Epithelial cell of proximal tubule (primary cell): ENCODE data around the genes SLC16A13, SLC16A11, ZBTB4 and CYB5D1.

DNA sequence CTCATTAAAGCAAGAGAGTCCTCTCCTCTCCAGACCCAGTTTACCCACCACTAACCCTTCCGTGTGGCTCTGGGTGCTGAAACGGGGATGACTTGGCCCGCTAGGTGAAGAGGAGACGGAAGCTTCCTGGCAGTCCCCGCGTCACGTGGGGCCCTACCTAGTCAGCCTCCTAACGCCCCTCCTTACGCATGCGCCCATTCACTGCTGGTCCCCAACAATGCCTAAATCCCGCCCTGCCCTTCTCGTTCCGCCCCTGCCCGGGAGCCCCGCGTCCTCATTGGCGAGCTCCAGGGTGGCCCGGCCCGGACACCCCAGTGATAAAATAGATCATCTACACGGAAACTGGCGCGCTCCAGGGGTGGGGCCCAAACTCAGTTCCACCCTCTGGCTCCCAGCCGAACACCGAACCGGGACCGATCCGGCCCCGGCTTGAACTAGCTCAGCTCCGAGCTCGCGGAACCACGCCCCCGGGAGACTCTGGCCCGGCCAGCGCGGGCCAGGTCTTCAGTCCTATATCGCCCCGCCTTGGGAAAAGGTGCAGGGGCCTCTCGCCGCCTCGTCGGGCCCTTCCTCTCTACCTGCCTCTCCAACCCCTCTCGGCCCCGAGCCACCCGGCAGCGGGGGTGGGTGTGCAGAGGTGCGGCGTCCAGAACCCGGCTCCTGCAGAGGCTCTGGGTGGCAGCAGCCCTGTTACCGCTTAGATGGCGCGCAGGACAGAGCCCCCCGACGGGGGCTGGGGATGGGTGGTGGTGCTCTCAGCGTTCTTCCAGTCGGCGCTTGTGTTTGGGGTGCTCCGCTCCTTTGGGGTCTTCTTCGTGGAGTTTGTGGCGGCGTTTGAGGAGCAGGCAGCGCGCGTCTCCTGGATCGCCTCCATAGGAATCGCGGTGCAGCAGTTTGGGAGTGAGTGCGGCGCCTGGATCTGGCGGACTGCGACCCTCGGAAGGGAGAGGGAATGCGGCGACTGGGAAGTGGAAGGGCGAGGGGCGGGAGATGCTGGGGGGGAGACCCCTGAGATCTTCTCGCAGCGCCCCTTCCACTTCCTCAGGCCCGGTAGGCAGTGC, at the start of gene SLC16A13:
Gene SLC16A13 (plus strand): TSS at position 334 of the 1,061 bp plus-strand sequence.
- RAMPAGE, long total RNA, result no peak
- RRBS, result 2% methylated on average over 21 of the region's 79 CpGs

- RAMPAGE, long total RNA, result no peak
- RRBS, result 7% methylated on average over 31 of the region's 81 CpGs
Observed at GRCh38 chr17:7043269-7044289, at the start of gene SLC16A11. TSS of gene SLC16A11 (minus strand) at chr17:7044092.

DNA sequence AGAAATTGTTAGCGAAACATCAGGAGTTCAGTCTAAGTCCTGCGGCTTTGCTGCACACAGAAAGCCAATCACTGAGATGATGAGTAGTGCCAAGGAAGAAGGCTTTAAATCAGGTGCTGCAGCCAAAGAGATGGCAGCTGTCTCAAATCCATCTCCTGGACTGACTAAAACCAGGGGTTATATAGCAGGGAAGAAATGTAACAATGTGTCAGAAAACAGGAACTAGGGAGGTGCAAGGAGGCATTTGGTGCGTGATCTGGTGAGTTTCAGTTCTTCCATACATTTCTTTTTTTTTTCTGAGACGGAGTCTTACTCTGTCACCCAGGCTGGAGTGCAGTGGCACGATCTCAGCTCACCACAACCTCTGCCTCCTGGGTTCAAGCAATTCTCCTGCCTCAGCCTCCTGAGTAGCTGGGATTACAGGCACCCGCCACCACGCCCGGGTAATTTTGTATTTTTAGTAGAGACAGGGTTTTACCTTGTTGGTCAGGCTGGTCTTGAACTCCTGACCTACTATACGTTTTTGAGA, 6.7 kb upstream of the ASGR2 start:
- RAMPAGE, long total RNA, result no peak
- RRBS, result no CpG with 5 or more reads among the region's 9 CpGs

GRCh38 chr17:7138796-7139455, 24.3 kb upstream of the ASGR2 start:
- RAMPAGE, long total RNA, result no peak
- RRBS, result no CpG with 5 or more reads among the region's 9 CpGs

GRCh38 chr17:7222496-7223572, 3.1 kb downstream of the ACADVL start:
- RAMPAGE, long total RNA, result no peak
- RRBS, result no CpG with 5 or more reads among the region's 17 CpGs

- RAMPAGE, long total RNA, result start-site peak on the minus strand at chr17:7241789-7241819, 402 and 86 reads in 2 replicates
- RRBS, result no CpG with 5 or more reads among the region's 7 CpGs
Observed at GRCh38 chr17:7241663-7241998, 618 bp downstream of the GABARAP start.

DNA sequence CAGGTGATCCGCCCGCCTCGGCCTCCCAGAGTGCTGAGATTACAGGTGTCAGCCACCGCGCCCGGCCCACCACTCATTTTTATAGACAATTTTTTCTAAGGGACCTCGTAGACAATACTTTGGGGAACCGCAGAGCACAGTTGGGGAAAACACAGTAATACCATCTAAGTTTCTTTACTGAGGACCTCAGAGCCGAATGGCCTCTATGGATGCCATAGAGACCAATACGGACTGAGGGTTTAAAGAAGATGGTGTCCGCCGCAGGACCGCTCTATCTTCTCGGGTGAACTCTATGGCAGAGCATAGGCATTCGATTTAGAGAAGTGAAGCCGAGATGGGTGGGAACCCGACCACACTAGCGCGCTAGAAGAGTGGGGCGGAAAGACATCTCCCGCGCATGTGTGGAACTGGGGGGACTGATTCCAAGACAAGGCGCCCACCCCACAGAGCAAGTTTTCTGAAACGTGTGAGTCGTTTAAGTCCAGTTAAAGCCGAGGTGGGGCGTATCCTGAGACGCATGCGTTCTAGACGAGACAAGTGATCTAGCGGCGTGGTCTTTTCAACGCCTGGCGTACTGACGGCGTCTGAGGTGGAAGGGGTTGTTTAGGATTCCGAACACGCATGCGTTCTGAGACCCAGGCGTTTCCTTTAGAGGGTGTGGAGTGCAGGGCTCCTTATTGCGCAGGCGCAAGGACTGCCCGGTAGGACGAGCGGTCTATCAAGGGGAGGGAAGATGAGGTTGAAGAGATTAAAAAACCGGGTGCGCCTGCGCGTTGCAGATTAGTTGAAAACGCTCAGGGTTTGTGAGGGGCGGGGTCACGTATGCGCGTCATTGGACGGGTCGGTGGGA, 553 bp upstream of the EIF5A start:
- RAMPAGE, long total RNA, result no peak
- RRBS, result no CpG with 5 or more reads among the region's 56 CpGs

GRCh38 chr17:7405666-7406318, 1.9 kb upstream of the NLGN2 start:
- RAMPAGE, long total RNA, result no peak
- RRBS, result no CpG with 5 or more reads among the region's 13 CpGs

- RAMPAGE, long total RNA, result no peak
- RRBS, result 53% methylated on average over 6 of the region's 21 CpGs
Observed at GRCh38 chr17:7417912-7418663, 2.0 kb upstream of the SPEM1 start.

DNA sequence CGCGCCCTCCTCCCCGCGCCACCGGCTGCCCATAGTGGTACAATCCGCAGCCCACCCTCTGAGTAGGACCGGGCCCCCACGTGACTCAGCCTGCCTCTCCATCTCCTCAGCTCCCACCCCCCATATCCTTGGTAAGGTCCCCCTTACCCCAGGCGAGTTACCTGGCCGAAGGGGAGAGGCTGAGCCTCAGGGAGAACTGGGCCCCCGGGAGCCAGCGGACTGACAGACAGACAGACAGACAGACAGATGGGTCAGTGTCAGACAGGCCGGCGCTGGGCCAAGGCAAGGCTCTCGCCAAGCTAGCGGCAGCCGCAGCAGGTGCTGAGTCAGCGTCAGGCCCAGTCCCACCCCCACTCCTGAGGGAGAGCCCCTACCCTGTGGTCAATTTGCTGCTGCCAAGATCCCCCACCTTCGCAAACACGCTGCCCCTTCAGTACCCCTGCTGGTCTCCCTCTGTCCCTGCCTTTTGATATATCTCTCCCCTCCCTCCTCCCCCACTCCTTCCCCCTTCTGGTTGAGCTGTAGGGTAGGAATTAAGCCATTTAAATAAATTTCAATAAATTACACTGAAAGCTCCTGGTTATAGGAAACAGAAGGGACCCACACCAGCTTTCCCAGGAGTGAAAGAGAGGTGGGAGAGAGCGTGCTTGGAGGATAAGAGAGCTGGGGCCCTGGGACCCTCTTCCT, 1.5 kb downstream of the FGF11 start:
- RAMPAGE, long total RNA, result no peak
- RRBS, result 3% methylated on average over 5 of the region's 21 CpGs

DNA sequence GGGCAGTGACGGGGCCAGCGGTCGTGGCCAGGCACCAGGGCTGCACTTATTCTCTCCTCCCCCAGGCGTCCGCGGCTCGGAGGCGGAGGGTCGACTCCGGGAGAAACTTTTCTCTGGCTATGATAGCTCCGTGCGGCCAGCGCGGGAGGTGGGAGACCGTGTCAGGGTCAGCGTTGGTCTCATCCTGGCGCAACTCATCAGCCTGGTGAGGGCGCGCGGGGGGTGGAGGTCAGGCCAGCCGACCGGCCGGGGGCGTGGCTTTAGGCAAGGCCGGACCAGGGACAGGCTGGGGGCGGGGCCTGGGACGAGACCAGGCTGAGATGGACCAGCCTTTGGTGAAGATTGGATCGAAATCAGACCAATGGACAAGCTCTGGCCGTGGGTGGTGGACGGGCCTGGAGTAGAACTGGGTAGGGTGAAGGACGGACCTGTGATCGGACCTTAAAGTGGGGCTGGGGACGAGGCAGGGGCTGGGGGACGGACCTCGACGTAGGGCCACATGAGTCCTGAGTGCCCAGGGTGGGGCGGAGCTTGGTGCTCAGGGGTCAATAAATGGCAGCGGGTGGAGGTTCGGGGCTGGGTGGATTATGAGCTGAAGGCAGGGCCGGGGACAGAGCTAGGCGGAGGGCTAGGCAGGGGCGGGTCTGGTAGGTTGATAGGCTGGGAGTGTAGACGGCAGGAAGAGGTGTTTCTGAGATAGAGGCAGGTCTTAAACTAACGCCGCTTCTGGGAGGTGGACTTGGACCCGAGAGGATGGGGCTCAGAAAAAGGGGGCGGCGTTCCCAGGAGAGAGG, 541 bp downstream of the CHRNB1 start:
- RAMPAGE, long total RNA, result no peak
- RRBS, result no CpG with 5 or more reads among the region's 48 CpGs

GRCh38 chr17:7448436-7448909, 3.6 kb downstream of the CHRNB1 start:
- RAMPAGE, long total RNA, result no peak
- RRBS, result no CpG with 5 or more reads among the region's 7 CpGs

DNA sequence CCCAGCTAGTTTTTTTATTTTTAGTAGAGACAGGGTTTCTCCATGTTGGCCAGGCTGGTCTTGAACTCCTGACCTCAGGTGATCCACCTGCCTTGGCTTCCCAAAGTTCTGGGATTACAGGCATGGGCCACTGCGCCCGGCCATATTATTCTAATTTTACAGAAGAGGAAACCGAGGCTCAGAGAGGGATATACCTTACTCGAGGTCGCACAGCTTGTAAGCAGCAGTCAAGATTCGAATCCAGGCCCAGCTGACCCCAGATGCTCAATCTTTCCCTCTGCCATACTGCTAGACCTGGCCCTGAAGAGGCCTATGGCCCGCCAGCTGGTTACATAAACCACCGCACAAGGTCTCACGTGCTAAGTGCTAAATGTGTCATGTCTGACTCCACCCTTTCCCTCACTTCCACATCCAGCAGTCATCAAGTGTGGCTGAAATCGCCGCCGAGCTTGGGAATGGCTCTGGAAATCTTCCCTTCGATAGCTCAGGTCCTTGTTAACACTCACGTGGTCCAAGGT, 3.8 kb downstream of the ZBTB4 start:
- RAMPAGE, long total RNA, result no peak
- RRBS, result no CpG with 5 or more reads among the region's 14 CpGs

- RAMPAGE, long total RNA, result no peak
- RRBS, result 1% methylated on average over 47 of the region's 110 CpGs
Observed at GRCh38 chr17:7478875-7479912, at the start of gene ZBTB4. TSS of gene ZBTB4 (minus strand) at chr17:7479631.

DNA sequence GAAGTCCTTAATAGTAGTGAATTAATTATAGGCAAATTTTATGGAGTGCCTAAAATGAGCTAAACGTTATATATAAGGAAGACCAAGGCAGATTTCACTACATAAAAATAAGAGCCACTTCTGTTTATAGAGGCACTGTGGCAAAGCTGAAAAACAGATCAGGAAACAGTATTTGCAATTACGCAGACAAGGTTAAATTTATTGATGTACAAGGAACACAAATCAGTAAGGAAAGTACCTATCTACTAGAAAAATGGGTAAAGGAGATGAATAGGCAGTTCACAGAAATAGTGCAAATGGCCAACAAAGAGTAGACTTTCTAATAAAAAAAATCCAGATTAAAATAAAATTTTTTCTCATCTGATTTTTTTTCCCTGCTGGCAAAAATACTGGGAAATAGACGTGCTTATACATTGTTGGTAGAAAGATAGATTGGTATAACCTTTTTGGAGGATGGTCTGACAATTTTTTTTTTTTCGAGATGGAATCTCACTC, 5.4 kb downstream of the SLC35G6 start:
- RAMPAGE, long total RNA, result no peak
- RRBS, result no CpG with 5 or more reads among the region's 4 CpGs

DNA sequence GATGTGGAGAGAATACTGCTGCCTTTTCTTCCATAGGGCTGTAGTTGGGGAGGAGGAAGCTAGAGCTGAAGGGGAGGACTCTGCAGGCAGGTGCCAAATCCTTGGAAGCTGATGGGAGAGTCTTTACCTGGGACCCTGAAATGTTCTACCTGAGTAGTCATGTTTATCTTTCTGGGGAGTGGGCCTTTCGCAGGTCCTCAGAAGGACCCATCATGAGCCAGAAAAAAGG, 3.3 kb downstream of the SENP3 start:
- RAMPAGE, long total RNA, result no peak
- RRBS, result no CpG with 5 or more reads among the region's 1 CpG

- RAMPAGE, long total RNA, result no peak
- RRBS, result 54% methylated on average over 11 of the region's 38 CpGs
Observed at GRCh38 chr17:7588526-7589275, 1.2 kb downstream of the SOX15 start.

- RAMPAGE, long total RNA, result no peak
- RRBS, result no CpG with 5 or more reads among the region's 27 CpGs
Observed at GRCh38 chr17:7655211-7655946, 4.7 kb downstream of the ATP1B2 start.

GRCh38 chr17:7838600-7839442, 4.8 kb downstream of the KDM6B start:
- RAMPAGE, long total RNA, result no peak
- RRBS, result no CpG with 5 or more reads among the region's 7 CpGs

DNA sequence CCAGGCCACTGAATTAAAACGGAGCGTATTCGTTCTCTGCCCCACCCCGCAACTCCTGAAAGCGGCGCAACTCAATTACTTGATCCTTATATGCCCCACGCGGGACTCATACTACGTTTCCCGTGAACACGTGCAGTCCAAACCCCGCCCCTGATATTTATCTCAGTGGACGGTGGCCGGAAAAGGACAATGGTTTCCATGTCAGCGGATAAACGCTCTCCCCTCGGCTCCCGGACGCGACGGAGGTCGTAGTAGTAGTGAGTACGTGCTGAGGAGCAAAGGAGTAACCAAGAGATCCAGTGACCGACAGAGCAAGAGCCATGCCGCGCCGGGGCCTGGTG, at the start of gene CYB5D1:
Gene CYB5D1 (plus strand): TSS at position 189 of the 341 bp plus-strand sequence.
- RAMPAGE, long total RNA, result no peak
- RRBS, result under 1% methylated on average over 14 of the region's 27 CpGs